ENCODE results near the genes SRI, LRRD1, RBM48 and VPS50.

DNA sequence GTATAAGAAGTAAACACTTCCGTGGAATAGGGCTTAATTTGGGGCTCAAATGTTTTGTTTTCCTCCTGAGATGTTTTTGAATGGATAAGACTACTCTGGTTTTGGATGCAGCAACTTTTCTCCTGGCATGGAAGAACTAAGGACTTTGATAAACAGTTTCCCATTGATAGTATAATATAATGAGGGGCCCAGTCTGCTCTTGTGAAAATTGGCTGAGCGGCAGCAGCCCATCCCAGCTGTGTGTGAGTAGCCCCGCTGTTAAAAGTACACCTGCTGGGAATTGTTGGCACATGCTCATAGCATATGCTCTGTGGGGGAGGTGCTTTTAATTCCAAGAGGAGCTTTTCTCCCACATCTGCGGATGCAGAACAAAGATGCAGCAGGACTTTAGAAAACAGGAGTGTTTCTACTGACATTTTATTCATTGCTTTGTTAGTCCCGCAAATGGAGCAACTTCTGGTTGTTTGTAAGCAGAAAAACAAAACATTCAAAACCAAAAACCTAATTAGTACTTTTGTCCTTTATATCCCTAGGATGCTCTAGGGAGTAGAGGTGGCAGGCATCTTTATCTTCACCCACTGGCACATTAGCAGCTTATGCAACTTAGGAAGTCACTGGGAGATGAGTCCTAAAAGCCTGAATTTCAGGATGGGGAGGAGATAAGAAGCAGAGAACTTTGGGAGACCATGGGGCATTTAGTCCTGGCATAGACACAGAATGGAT lies 19.0 kb downstream of the SRI start:
- RRBS: no CpG with 5 or more reads among the region's 5 CpGs

DNA sequence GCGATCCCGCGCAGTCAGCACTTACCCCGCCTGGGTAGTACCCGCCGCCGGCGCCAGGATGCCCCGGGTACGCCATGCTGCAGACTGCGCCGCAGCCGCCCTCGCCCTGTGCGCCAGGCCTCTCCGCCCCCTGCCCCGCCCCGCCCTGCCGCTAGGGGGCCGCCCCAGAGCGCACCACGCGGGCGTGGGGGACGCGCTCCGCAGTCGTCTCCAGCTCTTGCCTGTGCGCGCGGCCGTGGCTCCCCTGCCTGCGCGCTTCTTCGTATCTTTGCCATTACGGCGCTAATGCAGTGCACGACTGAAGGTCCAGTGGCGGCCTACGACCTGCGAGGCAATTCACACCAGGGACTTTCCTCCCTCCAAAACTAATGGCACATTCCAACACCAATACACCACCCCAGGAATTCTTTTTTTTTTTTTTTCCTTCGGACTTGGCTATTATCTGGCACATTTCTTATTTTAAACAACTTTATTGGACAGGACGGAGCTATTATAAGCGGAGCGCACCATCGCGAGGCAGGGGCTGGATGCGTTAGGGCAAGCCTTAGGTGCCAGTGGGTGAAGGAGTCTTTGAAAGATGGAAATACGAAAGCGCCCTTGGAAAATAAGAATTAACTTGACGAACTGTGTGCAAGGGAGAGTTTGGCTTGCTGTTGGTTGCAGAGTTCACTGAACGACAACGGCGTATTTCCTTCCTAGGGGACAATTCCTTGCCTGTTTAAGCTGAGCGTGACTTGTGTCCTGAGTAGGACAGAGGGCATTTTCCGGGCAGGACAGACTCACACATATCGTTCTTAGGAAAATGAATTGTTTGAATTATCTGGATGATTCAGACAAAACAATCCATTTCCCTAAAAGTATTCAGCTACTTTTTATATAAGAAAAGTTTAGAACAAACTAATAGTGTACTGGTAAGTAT lies at the start of gene SRI:
TSS of gene SRI (minus strand) at position 88 of the 919 bp plus-strand sequence.
- RRBS: 0% methylated on average over 7 of the region's 57 CpGs

DNA sequence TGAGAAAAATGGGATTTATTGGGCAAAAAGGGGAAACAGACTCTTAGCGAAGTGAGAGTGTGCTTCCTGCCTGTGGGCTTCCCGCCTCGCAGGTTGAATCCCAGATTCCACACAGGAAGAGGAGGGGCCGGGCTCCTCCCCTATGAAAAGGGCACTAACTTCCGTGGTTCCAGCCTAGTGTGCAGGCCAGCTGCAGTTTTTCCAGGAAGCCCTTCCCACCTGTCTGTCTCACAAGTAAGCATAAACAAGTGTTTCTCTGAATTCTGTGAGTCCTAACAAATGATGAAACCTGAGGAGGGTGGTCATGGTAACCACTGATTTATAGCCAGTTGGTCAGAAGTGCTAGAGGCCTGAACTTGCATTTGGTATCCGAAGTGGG lies 54.6 kb upstream of the STEAP4 start:
- RRBS: no CpG with 5 or more reads among the region's 6 CpGs

DNA sequence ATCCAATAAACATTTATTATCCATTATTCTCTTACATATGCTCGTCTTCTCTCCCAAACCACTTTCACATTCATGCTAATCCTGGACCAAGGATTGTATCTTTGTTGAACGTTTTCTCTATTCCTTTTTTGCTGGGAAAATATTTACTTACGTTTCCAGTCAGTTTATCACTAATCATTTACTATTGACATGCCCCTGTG lies 3.2 kb downstream of the TEX47 start:
- RRBS: no CpG with 5 or more reads among the region's 3 CpGs

- RRBS: under 1% methylated on average over 15 of the region's 66 CpGs
Observed at GRCh38 chr7:90119098-90119903, 35.0 kb upstream of the STEAP1 start.

DNA sequence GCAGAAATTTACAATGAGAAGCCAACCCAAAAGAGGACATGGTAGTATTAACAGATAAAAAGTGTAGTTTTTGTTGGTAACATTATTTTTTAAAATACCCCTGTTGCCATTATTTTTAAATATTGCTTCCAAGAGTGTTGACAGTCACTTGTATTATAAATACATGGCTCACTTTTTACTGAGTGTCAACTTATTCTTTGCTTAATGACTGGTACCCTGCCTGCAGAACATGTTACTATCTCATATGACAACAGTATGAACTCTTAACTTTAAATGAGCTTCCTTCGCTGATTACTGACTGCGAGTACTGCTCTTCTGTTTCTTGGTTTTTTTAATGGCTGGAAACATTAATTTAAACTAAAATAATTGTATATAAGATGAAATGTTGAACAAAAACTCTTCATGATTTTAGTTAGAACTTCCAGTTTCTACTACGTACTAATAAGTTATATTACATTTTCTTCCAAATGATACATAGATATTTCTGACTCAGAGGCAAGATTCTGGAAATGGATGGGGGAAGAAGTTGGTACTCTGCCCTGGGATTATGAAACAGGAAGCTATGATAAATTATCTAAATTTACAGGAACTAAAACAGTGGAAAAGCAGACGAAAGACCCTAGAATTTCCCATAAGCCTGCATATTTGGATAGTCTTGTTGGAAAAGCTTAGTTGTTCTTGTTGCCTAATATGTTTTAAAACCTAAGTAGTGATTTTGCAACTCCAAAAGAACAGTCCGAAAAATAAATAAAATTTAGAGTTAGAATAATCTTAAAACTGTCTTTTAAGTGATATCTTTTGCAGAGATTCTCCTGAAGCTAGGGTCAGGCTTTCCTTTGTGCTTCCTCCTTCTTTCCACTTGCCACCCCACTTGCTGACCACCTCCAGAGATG lies 21.7 kb downstream of the CFAP69 start:
- RRBS: no CpG with 5 or more reads among the region's 5 CpGs

DNA sequence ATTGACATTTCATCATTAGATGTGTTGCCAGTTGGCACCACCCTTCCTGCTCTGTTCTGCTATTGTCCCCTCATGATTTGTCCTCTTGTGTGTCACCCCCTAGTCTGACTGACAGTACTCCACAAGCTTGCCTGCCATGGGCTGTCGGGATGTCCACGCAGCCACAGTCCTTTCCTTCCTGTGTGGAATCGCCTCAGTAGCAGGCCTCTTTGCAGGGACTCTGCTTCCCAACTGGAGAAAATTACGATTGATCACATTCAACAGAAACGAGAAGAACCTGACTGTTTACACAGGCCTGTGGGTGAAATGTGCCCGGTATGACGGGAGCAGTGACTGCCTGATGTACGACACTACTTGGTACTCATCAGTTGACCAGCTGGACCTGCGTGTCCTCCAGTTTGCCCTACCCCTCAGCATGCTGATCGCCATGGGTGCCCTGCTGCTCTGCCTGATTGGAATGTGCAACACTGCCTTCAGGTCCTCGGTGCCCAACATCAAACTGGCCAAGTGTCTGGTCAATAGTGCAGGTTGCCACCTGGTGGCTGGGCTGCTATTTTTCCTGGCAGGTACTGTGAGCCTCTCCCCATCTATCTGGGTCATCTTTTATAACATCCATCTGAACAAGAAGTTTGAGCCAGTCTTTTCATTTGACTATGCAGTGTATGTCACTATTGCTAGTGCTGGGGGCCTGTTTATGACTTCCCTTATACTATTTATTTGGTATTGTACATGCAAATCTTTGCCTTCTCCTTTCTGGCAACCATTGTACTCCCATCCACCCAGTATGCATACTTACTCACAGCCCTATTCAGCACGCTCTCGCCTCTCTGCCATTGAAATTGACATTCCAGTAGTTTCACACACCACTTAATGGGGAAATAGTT lies 9.5 kb downstream of the CLDN12 start:
- RRBS: no CpG with 5 or more reads among the region's 13 CpGs

DNA sequence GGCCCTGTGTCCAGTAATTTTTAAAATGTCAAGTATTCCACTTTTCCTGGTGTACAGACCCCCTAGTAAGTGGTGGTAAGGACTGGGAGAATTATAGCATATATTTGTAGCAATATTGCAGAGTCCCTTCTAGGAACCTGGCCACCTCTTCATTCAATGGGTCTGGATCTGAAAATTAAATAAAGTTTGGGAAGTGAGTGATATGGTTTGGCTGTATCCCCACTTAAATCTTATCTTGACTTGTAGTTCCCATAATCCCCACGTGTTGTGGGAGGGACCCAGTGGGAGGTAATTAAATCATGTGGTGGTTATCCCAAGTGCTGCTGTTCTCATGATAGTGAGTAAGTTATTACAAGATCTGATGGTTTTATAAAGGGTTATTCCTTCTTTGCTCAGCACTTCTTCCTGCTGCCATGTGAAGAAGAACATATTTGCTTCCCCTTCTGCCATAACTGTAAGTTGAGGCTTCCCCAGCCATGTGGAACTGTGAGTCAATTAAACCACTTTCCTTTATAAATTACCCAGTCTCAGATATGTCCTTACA lies 6.4 kb upstream of the PTTG1IP2 start:
- RRBS: no CpG with 5 or more reads among the region's 1 CpG

DNA sequence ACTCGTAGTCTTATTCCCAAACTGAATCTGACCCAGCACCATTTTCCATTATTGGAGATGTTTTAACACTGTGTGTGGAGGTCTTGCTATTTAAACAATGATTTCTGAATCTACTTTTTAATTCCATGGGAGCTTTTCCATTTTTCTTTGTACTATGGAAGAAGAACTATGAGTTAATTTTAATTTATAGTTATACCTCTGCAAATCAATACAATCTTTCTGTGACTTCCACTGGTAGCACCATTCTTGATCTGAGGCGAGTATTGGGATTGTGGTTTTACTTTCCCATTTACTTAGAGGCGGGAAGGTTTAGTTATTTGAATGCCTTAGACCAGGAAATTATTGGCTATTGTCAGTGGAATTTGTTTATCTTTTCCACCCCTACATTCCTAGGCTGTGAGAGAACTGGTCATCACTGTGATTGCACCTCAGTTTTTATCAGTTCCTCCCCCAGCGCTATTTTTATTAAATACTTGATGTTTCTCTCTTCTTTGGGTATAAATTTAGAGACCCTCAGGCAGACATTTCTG lies 29.8 kb downstream of the CDK14 start:
- RRBS: no CpG with 5 or more reads among the region's 4 CpGs

DNA sequence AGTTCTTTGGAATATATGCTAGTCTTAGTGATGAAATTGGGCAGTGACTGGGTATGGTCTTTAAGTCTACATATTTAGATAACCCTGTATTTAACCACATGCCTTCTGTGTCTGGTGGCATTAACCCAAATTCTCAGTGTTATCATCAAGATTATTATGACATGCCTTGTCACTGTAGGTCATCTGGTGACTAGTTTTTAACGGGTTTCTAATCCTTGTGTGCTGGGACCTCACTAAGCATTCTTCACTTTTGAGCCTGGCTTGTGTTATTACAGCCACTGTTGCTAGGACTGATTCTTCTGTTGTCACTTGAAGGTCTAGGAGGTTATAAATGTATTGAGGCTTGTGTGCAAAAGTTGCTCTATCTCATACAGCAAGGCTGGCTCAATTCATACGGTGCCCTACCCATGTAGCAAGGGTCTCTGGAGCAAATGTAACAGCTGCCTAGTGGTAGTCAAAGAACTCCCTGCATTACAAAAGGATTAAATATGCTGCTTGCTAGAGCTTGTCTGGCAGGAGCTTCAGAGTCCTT lies 65.4 kb downstream of the CDK14 start:
- RRBS: no CpG with 5 or more reads among the region's 2 CpGs

- RRBS: no CpG with 5 or more reads among the region's 18 CpGs
Observed at GRCh38 chr7:91263390-91263659, 908 bp upstream of the FZD1 start.

GRCh38 chr7:92000648-92001561 lies 60.2 kb downstream of the AKAP9 start:
- RRBS: no CpG with 5 or more reads among the region's 6 CpGs

- RRBS: 43% methylated on average over 14 of the region's 46 CpGs
Observed at GRCh38 chr7:92178877-92179447, at the start of gene LRRD1. Gene LRRD1, minus strand, starts transcription at chr7:92179142.

- RRBS: no CpG with 5 or more reads among the region's 3 CpGs
Observed at GRCh38 chr7:92448663-92449376, 1.5 kb downstream of the GATAD1 start.

DNA sequence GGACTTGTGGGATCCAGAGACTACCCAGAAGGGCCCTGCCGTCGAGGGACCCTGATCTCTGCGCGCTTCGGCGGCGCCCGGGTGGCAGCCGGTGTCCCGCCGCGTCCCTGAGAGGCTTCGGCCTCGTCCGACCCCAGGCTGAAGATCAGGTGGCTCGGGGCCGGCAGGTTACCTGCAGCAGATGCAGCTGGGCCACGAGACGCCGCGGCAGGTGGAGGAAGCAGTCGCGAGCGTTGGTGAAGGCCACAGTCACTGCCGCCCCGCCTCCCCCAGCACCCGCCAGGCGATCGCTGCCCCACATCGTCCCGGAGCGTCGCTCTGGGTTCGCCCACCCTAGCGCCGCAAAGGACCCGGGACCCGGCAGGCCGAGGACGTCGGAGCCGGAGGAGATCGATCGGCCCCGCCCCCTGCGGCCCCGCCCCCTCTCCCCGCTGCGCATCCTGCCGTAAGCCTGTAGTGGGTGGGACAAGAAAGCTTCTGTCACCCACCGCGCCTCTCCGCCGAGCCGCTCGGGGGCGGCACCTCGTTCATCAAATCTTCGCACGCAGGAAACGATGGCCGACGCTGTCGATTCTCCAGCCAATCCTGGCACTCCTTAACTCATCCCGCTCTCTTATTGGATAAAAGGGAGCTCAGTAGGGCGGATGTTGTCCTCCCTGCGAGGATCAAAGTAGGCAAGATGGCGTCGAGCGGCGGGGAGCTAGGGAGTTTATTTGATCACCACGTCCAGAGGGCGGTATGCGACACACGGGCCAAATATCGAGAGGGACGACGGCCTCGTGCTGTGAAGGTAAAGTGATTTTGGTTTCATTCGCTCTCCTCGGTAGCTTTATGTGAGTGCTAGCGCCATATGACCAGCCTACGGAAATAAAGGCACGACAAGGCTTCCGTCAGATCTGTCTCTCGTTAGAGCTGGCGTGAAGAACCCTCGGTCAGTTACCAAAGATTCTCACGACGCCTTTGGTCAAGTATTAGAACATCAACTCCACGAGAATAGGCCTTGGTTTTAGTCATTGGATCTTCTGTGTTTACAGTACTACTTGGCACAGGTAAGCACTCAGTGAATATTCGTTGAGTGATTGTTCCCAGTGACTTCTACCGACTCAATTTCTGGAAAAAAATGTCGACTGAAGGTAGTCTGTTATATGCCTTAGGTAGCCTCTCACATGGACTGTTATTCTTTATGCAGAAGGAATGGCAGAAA lies at the start of gene RBM48:
TSS of gene RBM48 (plus strand) at position 661 of the 1,204 bp plus-strand sequence.
- RRBS: under 1% methylated on average over 15 of the region's 94 CpGs

GRCh38 chr7:92780987-92781462 lies 55.3 kb downstream of the CDK6 start:
- RRBS: no CpG with 5 or more reads among the region's 2 CpGs

- RRBS: 3% methylated on average over 9 of the region's 49 CpGs
Observed at GRCh38 chr7:93231609-93232730, at the start of gene VPS50. Gene VPS50, plus strand, starts transcription at chr7:93232366.

GRCh38 chr7:94395133-94395834 lies 589 bp downstream of the COL1A2 start:
- RRBS: no CpG with 5 or more reads among the region's 11 CpGs

Measured in SK-N-MC (cell line).